Heart (tissue), 3 donors: Measurements from ENCODE around the genes UBAP1 and UNC13B.

DNA sequence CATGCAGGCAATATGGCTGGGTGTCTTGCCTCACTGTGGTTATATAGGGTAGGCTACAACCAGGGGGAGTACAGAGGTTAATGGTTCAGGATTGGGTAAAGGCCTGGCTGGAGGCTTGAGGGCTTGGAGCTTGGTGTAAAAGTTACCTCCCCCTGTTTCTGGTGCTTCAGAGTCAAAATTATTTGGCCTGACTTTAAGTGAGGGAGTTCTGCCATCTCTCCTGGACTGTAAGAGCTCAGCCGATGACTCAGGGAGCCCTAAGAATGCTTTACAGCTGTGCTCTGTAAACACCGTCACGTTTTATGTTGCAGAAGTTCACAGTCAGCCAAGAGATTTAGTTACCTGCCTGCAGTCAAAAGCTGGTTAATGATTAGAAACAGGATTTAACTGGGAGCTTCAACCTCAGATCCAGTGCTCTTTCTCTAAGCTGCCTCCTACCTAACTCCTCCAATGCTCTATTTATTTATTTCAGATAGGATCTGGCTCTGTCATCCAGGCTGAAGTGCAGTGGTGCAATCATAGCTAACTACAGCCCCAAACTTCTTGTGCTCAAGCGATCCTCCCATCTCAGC, 24.4 kb upstream of the UBAP2 start:
- RAMPAGE, long total RNA, 2 experiments: no peak in any of the 2 experiments

DNA sequence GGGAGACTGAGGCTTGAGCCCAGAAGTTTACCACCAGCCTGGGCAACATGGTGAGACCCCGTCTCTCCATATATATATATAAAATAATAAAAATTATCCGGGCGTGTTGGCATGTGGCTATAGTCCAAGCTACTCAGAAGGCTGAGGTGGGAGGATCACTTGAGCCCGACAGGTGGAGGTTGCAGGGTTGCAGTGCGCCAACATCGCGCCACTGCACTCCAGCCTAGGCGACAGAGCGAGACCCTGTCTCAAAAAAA, 837 bp upstream of the UBAP1 start:
- RAMPAGE, long total RNA, 2 experiments: no peak in any of the 2 experiments

DNA sequence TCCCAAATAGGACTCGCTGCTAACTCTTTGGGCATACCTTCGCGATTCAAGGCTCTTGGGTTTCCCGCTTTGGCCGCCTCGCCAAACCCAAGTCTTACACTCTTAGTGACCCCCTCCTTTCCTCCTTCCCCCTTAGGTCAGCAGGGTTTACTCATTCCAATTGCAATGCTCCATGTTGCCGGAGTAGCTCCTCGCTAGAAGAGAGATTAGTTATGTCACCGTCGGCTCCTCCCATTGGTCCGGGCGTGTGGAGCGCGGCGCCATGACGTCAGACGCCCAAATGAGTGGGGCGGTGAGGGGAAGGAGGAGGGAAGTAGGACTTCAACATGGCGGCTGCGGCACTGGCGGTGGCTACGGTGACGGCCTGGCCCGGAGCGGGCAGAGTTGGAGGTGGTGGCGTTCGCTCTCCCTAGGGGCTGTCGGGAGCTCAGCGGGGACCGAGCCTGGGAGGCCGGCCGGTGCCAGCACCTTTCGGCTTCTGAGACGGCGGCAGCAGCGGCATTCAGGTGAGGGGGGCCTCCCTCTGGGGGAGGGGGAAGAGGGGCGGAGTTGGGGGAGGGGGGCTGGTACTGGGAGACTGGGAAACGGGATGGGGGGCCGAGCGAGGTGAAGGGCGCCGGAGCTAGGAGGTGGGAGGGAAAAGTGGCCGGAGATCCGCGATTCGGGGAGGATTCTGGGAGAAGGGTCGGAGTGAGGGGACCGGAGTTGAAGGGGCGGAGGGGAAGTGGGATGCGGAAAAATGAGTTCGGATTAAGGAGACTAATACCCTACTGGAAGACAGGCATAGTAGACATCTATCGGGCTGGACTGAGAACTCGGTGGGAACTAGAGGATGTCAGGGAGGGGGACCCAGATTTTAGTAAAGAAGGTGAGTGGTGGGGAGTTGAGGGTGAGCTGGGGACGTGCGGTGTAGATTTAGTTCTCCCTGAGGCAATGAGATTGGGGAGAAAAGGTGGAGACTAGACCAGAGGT, at the start of gene UBAP1:
TSS of gene UBAP1 (plus strand) at position 309 of the 972 bp plus-strand sequence.
- RAMPAGE, long total RNA, 2 experiments: start-site peak on the plus strand in 1 of 2 experiments, centred at position 307 of the sequence, 389 reads per replicate

DNA sequence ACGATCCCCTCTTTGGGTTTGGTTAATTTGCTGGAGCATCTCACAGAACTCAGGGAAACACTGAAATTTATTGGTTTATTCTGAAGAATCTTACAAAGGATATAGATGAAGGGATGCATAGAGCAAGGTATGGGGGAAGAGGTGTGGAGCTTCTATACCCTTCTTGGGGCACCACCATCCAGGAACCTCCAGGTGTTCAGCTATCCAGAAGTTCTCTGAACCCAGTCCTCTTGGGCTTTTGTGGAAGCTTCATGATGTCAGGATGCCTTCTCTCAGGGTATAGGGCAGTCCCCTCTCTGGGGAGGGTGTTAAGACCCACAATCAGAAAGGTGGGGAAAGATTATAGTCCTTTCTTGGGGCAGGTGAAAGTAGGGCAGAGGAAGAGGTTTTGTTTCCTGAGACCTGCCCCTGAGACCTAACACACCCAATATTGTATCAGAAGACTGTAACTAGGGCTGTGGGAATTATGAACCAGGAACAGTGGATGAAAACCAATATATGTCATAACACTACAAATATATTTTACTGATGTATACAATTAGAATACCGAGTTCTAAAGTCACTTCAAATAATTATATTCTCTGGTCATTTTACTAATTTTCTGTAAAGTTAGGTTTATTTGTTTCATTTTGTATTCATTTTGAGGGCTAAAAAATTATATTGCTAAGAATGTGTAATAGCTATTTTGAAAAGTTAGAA, 14.9 kb downstream of the UBAP1 start:
- RAMPAGE, long total RNA, 2 experiments: no peak in any of the 2 experiments

DNA sequence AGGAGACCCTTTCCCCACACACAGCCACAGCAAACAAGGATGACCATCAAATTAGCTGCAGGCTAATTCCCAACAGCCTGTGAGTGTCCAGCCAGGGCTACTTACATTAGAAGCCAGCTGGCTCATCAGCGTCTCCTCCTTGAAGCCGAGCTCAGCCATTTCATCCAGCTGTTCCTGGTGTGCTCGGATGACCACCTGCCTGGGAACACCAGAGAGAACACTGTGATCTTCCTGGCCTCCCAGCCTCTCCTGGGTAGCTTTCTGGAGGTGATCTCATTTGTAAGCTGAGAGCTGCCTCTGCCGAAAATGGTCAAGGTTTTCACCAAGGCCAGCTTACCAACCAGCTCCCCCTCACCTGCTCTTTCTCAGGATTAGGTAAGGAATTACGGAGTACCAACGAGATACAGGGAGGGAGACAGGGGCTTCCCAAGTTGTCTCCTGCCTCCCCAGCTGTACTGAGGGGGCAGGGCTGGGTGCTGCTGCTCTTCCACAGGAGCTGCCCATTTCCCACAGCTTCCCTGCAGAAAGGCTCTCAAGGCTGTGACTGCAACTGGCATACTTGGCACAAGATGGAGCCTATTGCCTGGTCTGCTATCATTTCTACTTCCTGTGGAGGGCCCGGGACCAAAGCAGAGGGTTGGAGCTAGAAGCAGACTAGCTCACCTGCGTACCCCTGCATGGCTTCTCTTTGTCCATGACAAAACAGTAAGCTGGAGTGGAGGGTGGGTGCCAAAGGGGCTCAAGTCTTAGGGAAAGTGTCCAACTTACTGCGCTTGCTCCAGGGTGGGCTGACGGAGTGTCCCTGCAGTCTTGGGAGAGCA, 73.9 kb downstream of the KIF24 start:
- RAMPAGE, long total RNA, 2 experiments: no peak in any of the 2 experiments

DNA sequence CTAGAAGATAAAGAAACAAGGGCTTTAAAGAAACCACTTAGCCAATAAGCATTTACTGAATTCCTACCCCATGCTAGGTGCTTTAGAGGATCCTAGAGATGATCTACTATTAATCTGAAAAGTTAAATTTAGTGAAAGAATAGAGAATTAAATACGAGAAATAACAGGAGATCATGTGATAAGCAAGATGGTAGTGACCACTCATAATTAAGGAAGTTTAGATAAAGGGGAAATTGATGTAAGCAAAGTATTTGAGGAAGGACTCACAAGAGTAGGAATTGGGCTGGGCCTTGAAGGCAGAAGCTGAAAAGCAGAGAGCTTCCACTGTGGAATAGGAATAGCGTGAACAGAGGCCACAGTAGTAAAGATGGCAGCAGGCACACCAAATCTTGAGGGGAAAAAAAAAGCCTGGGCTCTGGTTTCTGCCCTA, 38.1 kb downstream of the KIF24 start:
- RAMPAGE, long total RNA, 2 experiments: no peak in any of the 2 experiments

- RAMPAGE, long total RNA, 2 experiments: no peak in any of the 2 experiments
Measured at GRCh38 chr9:34377425-34377900, 765 bp upstream of the MYORG start.

- RAMPAGE, long total RNA, 2 experiments: no peak in any of the 2 experiments
Measured at GRCh38 chr9:34456958-34458018, 1.1 kb downstream of the FAM219A start.

GRCh38 chr9:34580033-34580543, 9.4 kb downstream of the CNTFR start:
- RAMPAGE, long total RNA, 2 experiments: no peak in any of the 2 experiments

DNA sequence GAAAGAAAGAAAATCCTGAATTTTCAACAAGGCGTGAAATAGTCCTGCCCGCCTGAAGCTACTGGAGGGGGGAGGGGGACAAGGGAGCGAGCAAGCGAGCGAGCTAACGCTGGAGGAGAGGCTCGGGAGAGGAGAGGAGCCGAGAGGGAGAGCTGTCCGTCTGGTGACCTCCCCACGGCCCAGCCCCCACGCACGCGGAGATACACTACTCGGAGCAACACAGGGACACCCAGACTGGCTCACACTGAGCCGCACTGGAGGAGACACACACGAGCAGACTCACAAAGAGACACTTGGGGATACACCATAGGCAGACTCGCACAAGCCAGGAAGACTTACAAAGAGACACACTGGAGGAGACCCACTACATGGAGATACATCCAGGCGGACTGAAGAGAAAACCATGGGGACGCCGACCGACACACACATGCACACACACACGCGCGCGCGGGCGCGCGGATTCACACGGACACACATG, 857 bp downstream of the CNTFR start:
- RAMPAGE, long total RNA, 2 experiments: no peak in any of the 2 experiments

- RAMPAGE, long total RNA, 2 experiments: no peak in any of the 2 experiments
Measured at GRCh38 chr9:34739691-34740033, 10.4 kb upstream of the FAM205A start.

DNA sequence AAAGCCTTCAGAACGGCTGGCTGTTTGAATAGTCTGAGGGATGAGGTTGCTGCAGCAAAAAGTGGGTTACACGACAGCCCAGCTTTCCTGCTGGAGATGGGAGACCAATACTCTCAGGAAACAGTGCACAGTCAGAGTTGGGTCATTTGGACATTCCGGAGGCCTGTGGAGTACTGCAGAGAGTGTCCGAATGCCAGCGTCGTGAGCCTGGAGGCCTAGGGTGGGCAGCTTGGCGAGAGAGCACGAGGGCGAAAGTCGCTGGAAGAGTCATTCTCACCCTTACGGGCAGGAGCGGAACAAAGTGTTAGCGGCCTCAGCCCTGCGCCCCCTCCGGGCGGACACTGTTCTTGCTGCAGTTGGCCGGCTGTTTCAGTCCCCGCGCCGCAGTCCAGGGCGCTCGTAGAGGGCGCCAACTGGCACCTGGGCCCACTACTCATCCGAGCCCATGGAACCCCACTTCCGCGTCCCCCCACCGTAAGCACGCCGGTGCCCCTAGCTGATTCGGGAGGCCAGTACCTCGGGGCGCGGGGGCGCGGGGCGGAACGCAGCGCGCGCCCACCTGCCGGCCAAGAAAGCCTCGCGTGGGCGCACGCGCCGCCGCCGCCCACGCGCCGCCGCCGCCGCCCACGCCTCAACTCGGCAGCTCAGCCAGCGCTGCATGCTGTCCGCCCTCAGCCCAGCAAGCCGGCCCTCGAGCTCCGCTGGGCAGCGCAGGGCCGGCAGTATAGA, 80.3 kb upstream of the FAM205A start:
- RAMPAGE, long total RNA, 2 experiments: no peak in any of the 2 experiments

- RAMPAGE, long total RNA, 2 experiments: no peak in any of the 2 experiments
Measured at GRCh38 chr9:34987935-34988959, 1.3 kb upstream of the DNAJB5 start.

DNA sequence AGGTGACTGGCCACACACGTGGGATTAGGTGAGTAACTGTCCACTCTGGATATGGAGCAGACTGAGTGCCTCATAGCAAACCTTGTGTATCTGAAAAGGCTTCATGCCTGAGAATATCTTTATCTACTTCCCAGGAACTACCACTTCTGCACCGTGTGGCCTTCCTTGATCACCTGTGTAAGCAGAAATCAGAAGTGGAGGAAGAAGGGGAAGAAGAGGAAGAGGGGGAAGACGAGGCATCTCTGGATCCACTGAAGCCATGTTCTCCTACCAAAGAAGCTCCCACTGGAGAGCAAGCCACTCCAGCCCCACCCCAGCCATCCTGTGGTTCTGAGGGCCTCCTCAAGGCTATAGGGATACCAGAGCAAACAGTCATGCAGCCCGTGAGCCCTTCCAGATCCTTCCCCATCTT, 693 bp downstream of the C9orf131 start:
- RAMPAGE, long total RNA, 2 experiments: no peak in any of the 2 experiments

- RAMPAGE, long total RNA, 2 experiments: no peak in any of the 2 experiments
Measured at GRCh38 chr9:35066504-35067243, 5.8 kb downstream of the VCP start.

DNA sequence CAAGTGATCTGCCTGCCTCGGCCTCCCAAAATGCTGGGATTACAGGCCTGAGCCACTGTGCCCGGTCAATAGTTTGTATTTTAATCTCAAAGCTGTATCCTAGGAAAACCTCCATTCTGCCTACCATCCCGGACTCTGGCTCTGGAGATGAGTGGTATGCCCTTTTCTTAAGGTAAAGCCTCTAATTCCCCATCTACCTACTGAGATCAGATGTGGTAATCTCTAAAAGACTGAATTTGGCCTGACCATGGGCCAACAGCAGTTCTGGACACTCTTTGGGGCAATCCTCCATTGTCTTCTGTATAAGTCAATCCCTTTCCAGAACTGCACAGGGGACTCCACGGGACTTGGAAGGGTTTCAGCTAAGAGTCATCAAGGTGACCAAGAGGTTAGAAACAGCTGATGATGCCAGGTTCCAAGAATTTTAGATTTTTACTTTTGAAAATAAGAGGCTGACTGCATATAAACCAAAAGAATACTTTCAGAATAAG, 1.7 kb downstream of the VCP start:
- RAMPAGE, long total RNA, 2 experiments: no peak in any of the 2 experiments

DNA sequence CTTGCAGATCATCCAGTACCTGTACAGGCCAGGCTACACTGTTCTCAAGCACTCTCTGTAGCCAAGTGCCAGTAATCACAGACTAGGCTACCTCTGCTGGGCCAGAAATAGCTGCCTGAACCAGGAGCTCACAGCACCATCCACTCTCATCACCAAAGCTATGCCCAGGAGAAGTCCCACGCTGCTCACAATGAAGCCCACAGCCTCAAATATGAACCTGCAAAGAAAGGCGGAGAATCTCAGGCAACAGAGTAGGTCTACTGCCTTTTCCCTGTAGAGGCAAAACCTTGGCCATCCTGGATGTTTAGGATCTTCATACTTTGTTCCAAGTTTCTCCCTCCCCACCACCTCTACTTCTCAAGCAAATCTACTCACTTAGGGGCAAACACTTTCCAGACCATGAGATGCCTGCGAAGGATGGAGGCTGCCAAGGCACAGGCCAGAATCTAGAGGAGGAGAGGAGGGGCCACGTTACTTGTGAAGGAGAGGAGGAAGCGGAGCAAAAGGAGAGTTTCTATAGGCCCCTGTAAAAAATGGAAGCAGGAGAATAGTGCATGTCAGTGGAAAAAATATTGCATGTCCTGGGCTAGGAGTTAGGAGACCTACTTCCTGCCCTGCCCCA, 7.3 kb downstream of the PIGO start:
- RAMPAGE, long total RNA, 2 experiments: no peak in any of the 2 experiments

GRCh38 chr9:35112094-35112599, 3.5 kb downstream of the ATOSB start:
- RAMPAGE, long total RNA, 2 experiments: no peak in any of the 2 experiments

DNA sequence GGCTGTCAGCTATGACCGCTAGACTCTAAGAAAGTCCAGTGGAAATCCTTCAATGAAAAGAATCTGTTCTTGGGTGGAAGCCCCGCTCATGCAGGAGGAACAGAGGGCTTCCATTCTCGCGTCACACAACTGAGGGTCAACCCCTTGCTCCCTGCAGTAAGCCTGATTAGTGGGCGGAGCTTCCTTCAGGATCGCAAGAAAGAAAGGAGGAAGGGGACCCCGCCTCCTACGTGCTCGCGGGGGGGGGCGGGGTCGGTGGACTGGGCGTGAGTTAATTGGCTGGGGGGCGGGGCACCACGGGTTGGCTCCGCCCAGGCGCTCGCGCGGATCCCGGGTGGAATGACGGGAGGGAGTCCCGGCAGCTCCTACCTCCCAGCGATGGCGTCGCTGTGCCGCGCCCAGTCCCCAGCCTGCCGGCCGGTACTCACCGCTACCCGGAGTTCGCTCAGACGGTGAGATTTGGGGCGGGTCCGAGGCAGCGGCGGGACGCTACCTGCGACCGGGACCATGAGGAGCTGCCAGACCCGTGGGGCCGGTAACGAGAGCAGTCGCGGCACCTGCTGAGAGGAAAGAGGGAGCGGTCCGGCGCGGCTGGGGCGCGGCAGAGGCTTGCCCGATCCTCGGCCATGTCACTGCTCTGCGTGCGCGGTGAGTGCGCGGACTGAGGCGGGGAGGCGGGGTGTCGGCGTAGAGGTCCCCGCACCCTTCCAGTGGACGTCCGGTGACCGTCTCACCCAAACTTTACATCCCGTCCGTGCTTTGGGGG, at the start of gene UNC13B:
TSS of gene UNC13B (plus strand) at position 352 of the 766 bp plus-strand sequence.
- RAMPAGE, long total RNA, 2 experiments: start-site peak on the plus strand in 1 of 2 experiments, centred at position 389 of the sequence, 710 reads per replicate

DNA sequence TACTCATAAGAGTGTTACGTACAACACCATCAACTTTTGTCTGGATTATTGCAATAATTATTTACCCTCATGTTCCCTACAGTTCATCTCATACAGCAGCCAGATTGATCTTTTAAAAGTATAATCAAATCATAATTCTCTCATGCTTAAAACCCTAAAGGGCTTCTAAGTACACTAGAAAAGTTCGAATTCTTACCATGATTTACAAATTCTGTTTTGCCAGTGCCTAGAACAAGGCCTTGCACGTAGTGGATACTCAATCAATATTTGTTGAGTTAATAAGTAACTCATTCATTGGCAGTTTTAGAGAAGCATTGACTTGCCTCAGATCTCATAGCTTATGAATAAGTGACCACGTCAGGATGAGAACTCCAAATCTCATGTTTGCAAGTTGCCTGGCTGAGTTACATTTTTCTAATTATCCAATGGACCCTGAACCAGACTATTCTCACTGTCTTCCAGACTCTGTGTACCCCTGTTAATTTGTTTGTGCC, 96.1 kb downstream of the UNC13B start:
- RAMPAGE, long total RNA, 2 experiments: no peak in any of the 2 experiments